BJ (cell line): Measurements from ENCODE around the gene XRN2.

GRCh38 chr20:18388728-18389362 lies 78.0 kb downstream of the DZANK1 start:
- CAGE, long polyA plus RNA: no peak
- RRBS: no CpG with 5 or more reads among the region's 7 CpGs

- CAGE, long polyA plus RNA: no peak
- RRBS: 44% methylated on average over 6 of the region's 25 CpGs
Measured at GRCh38 chr20:18504394-18504885, 3.3 kb upstream of the SEC23B start.

DNA sequence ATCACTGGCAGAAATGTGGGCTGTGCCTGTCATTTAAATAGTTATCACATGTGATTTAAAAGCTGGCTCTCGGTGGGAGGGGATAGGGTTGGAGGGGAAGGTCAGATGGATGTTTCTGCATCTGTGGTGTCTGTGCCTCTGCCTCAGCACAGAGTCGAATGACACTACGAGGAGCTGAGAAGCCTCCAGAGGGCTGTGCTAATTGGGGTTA lies 73.7 kb upstream of the SCP2D1 start:
- CAGE, long polyA plus RNA: no peak
- RRBS: no CpG with 5 or more reads among the region's 3 CpGs

DNA sequence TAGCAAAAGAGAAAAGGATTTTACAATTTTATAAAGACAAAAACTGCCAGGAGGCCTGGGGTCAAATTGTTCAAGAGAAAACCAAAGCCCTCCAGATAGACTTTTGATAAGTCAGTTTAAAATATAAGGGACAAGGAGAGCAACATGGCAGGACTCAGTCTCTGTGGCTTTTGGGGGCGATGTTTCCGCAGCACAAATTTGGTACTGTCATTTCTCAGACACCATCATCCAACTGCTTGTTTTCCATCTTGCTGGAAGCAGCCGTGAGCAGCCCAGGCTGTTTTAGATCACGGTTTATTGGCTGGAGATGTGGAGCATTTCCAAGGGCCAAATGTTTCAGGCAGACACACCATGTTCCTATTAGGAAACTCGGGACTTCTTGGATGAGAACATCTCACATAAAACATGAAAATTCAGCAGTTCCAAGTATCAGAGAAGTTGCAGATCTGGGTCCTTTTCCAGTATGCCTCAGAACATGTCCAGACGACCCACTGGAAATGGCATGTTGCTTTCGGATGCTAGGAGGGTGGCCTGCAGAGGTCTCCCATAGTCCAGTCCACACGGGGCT lies 176.1 kb downstream of the SCP2D1 start:
- CAGE, long polyA plus RNA: no peak
- RRBS: no CpG with 5 or more reads among the region's 8 CpGs

DNA sequence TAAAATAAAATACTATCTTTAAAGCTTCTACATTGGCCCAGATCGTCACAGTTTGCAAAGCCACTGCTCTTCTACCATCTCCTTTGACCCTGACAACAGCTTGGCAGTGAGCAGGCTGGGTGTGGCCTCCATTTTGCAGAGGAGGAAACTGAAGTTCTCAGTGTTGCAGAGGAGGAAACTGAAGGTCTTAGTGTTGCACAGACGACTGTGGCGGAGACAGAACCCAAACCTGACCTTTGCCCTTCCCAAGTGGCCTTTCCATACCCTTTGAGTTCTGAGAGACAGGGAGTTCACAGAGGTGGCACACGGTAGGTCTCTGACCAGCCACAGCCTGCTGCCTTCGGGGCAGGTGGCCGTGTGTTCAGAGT lies 113.6 kb upstream of the SLC24A3 start:
- CAGE, long polyA plus RNA: no peak
- RRBS: no CpG with 5 or more reads among the region's 6 CpGs

GRCh38 chr20:19427508-19427938 lies 215.1 kb downstream of the SLC24A3 start:
- CAGE, long polyA plus RNA: no peak
- RRBS: no CpG with 5 or more reads among the region's 9 CpGs

DNA sequence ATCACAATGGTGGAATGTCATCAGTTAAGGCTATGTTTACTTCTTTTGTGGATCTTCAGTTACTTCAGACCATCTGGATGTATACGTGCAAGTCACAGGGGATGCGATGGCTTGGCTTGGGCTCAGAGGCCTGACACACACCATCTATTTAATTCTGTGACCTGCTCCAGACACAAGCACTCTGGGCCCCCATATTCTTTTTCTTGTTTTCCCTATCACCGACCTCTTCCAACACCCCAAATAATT lies 1.5 kb upstream of the RIN2 start:
- CAGE, long polyA plus RNA: no peak
- RRBS: no CpG with 5 or more reads among the region's 3 CpGs

GRCh38 chr20:19890205-19890999 lies 126.8 kb upstream of the NAA20 start:
- CAGE, long polyA plus RNA: no peak
- RRBS: no CpG with 5 or more reads among the region's 6 CpGs

- CAGE, long polyA plus RNA: no peak
- RRBS: no CpG with 5 or more reads among the region's 14 CpGs
Measured at GRCh38 chr20:19935630-19936341, 81.4 kb upstream of the NAA20 start.

- CAGE, long polyA plus RNA: no peak
- RRBS: no CpG with 5 or more reads among the region's 17 CpGs
Measured at GRCh38 chr20:19937233-19938307, 79.6 kb upstream of the NAA20 start.

DNA sequence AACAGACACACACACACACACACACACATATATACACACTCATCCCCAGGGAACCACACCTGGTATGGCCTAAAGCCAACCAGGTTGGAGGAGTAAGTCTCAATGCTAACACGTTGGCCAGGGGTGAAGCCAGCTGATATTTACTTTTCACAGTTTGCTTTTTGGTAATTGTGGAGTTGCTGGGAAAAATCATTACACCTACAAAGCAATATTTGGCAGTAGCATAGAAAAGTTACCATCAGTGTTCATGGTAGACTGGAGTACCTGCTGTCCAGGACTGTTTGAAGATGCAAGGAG lies 50.3 kb upstream of the NAA20 start:
- CAGE, long polyA plus RNA: no peak
- RRBS: no CpG with 5 or more reads among the region's 1 CpG

GRCh38 chr20:19996758-19997327 lies 20.3 kb upstream of the NAA20 start:
- CAGE, long polyA plus RNA: no peak
- RRBS: no CpG with 5 or more reads among the region's 16 CpGs

- CAGE, long polyA plus RNA: no peak
- RRBS: no CpG with 5 or more reads among the region's 2 CpGs
Measured at GRCh38 chr20:20014614-20015178, 2.5 kb upstream of the NAA20 start.

DNA sequence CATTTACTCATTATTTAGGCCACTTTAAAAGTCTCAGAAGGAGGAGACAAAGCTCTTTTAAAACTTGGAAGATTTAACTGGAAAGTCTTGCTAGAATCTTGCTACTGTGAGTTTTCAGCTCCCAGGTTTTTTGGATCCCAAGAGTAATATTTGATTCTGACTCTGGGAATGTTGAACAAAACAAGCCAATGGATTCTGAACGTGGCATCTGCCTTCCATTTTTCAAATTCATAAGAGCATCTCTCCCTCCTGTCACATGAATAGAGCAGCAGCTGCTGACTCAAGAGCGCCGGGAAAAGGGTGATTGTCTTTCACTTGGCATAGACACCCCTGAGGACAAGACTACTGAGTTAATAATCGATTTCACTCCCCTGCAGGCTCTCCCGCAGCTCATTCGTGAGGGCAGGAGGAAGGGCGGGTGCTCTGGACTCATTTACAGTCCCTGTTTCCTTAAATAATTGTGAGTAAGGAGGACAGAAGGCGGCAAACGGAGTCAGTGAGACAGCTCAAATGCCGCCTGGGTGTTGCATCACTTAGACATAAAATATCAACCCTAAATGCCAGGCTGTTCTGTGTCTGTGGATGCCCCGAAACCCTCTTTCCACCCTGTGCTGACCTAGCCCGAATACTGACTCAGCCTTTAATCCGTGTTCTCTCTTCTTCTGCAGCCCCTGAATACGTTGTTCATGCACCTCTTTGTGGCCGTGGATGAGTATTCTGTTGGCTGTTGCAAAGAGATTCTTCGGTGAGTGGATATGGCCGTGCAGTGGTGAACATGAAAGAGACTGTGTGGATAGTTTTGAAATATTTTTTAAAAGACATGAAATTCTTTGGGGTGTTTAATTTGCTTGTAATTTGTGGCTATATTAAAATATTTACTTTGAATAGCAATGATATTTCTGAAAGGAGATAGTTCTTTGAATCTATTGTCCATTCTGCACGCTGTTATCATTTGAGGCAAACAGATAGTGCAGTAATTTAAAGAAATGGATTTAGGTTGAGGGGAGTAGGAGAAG lies 21.6 kb downstream of the CFAP61 start:
- CAGE, long polyA plus RNA: no peak
- RRBS: no CpG with 5 or more reads among the region's 18 CpGs

DNA sequence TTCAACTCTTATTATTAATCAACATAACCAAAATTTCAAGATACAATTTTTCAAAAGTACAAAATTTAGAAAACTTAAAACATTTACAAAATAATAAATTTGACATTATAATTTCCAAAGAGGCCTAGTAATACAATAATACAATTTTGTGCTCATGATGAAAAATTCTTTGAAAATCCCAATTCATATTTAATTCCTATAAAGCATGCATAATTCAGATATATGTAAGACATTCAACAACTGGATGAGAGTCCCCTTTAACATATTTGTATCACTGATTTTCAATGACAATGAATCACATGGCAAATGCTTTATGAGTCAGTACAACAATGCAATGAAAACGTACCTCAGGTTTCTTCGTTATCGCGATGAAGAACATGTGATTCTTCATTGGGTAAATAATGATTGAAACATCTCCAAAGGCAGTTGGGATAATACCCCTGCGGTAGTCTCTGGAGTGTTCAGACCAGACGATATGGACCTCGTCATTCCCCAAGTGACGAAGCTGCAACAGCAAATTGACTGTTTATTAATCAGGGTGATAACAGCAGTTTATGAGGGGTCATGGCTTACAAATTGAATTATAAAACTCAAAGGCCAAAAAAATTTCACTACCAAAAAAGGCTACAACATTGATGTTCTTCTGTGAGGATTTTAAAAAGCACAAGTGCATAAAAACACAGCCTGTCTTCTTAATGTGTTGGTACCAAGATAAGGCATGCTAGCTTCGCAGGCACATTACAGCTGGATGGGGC lies 127.0 kb downstream of the INSM1 start:
- CAGE, long polyA plus RNA: no peak
- RRBS: no CpG with 5 or more reads among the region's 9 CpGs

DNA sequence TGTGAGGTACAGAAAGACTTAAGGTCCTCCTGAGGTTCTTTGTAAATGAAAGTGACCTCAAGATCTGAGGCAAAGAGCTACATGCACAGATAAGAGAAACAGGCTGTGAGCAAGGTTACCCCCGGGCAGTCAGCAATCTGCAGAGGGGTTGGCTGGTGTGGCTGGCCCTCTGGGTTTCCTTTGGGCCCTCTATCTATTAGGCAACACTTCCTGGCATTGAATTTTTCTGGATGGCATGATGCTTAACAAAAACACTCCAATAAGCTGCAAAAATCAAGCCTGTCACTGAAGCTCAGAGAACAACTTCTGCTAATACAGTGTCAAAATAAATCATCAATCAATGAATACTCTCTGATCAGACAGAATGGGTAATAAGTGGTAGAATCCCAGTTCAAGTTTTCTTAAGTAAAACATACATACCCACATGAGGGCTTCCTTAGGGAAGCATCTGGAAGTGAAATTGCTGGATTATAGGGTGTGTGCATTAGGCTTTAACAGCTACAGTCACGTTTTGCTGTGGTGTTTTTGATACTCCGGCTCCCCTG lies 49.0 kb upstream of the RALGAPA2 start:
- CAGE, long polyA plus RNA: no peak
- RRBS: no CpG with 5 or more reads among the region's 3 CpGs

DNA sequence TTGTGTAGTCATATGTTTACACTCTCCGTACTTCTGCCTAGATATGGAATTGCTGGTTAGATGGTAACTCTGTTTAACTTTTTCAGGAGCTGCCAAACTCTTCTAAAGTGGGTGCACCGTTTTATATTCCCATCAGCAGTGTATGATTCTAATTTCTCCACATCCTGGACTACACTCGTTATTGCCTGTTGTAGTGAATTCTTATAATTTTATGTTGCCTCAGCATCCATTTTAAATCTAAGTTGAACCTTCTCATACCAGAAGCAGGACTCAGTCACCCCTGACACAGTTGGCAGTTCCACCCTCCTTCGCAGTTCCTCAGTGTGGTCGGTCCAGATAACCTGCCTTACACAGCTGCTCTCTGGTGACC lies 33.9 kb downstream of the KIZ start:
- CAGE, long polyA plus RNA: no peak
- RRBS: no CpG with 5 or more reads among the region's 5 CpGs

- CAGE, long polyA plus RNA: start-site peak on the plus strand at chr20:21303308-21303381, 2,438 and 1,474 reads in 2 replicates
- RRBS: 1% methylated on average over 65 of the region's 84 CpGs
Measured at GRCh38 chr20:21303089-21303924, at the start of gene XRN2. TSS of gene XRN2 (plus strand) at chr20:21303331.

DNA sequence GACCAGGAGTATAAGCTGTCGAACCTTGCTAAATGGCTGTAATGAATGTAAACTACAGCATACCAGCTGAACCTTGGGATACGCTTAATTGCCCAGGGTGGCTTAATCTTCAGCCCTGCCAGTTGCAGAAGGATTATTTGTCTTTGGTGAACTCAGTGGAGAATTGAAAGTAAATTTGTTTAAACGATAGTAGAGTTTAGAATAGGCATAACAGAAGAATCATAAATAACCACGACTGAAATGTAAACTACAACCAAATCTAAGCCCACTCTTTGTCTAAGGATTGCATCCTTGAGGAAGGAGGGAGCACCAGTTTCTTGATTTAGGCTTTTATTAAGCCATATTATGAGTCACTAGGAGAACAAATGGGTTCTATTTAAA lies 40.9 kb downstream of the NKX2-2 start:
- CAGE, long polyA plus RNA: no peak
- RRBS: no CpG with 5 or more reads among the region's 4 CpGs

DNA sequence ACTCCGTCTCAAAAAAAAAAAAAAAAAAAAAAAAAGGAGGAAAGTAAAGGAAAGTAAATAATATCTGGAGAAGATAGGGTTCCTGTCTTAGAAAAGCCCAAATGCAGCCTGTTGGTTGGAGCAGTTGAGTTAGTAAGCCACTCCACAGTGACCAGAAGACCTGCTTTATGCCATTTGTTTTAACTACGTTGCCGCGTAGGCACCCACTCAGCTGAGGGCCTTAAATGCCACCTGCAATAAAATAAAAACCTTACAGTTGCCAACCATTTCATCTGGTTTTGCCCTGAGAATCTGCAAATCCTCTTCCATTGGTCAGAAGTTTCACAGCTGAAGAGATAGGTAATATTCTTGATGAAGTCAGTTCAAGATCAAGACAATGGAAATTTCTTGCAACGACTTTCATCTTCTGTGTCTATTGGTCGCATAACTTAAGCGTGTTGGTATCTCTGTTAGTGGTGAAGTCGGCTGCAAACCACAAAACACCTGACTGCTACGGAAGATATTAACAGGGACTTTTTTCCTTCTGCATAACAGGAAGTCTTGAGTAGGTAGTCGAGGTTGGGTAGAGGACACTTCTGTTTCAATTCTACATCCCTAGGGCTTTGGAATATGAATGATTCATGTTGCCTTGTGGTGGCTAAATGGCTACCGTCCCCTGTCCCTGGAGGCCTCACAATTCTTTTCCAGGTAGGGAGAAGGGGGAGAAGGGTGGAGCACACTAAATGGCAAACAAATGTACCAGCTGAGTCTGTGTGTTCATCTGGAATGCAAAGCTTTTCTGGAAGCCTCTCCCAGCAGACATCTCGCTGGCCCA lies 34.4 kb upstream of the NKX2-2 start:
- CAGE, long polyA plus RNA: no peak
- RRBS: no CpG with 5 or more reads among the region's 12 CpGs